ENCODE measurements around a stretch of chr4.

GRCh38 chr4:76238185-76238564 lies 13.3 kb upstream of the FAM47E start:
- PRO-cap = no peak
- RAMPAGE, long total RNA = no peak

- PRO-cap = no peak
- RAMPAGE, long total RNA = no peak
These were observed 60.0 kb downstream of the SHROOM3 start for GRCh38 chr4:76494895-76495637.

- PRO-cap = no peak
- RAMPAGE, long total RNA = no peak
These were observed 153.2 kb downstream of the SHROOM3 start for GRCh38 chr4:76587963-76588879.

DNA sequence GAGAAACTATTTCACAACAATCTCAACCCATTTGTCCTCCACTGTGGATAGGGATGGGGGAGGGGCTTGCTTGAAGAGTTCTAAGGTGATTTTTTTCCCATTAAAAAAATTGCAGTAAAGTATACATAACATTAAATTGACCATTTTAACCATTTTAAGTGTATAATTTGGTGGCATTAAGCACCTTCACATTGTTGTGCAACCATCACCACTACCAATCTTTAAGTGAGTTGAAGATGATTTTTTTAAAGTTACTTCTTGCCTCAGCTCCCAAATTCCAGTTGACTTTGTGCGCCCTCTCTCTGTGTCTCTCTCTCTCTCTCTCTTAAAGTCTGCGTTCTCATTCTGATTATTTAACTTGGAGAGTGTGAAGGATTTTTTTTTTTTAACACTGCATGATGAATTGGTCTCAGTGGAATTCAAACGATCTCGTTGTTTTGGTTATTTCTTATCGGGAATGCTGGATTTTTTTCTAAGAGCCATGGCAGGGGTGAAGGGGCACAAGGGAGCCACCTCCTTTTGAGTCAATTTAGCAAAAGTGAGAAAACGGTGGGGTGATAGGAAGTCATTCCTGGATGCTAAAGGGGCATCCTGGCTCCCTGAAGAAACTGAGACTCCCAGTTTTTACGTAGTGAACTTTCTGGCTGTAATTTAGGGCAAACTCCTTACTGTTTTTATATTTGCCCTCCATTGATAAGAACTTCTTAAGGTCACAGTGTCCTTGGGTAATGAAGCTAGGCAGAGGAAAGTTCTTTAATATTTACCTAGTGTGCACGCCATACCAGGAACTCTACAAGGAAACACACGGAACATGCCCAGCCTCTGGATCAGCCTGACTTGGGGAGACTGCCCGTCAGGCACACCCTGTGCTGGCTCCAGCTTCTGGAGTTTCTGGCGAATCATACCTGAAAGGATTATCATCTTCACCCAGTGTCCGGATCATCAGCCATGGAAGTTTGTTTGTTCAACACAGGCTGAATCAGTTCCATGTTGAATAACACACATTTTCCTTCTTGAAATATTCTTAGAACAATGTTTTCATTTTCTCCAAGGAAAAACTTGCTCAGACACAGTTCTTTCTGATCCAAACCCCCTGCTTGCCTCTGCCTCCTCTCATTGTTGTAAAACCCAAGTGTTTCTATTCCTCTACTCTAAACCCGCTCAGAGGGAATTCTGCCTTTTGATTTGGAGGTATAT lies 176.3 kb downstream of the SHROOM3 start:
- PRO-cap = no peak
- RAMPAGE, long total RNA = no peak

- PRO-cap = no peak
- RAMPAGE, long total RNA = no peak
These were observed 228.8 kb downstream of the SHROOM3 start for GRCh38 chr4:76663684-76664350.

- PRO-cap = no peak
- RAMPAGE, long total RNA = no peak
These were observed 158.6 kb downstream of the SOWAHB start for GRCh38 chr4:76739031-76740156.

DNA sequence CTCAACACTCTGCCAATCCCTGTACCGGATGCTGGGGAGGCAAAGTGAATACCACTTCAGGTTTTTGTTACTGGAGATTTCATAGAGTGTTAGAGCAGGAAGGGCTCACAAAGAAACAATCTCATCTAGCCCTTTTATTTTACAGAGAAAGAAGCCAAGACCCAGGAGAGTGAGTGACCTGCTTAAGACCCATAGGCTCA lies 24.7 kb downstream of the SEPTIN11 start:
- PRO-cap = no peak
- RAMPAGE, long total RNA = no peak

GRCh38 chr4:77030626-77031040 lies 45.2 kb downstream of the CCNI start:
- PRO-cap = no peak
- RAMPAGE, long total RNA = no peak

GRCh38 chr4:77054959-77055390 lies 20.8 kb downstream of the CCNI start:
- PRO-cap = no peak
- RAMPAGE, long total RNA = no peak

DNA sequence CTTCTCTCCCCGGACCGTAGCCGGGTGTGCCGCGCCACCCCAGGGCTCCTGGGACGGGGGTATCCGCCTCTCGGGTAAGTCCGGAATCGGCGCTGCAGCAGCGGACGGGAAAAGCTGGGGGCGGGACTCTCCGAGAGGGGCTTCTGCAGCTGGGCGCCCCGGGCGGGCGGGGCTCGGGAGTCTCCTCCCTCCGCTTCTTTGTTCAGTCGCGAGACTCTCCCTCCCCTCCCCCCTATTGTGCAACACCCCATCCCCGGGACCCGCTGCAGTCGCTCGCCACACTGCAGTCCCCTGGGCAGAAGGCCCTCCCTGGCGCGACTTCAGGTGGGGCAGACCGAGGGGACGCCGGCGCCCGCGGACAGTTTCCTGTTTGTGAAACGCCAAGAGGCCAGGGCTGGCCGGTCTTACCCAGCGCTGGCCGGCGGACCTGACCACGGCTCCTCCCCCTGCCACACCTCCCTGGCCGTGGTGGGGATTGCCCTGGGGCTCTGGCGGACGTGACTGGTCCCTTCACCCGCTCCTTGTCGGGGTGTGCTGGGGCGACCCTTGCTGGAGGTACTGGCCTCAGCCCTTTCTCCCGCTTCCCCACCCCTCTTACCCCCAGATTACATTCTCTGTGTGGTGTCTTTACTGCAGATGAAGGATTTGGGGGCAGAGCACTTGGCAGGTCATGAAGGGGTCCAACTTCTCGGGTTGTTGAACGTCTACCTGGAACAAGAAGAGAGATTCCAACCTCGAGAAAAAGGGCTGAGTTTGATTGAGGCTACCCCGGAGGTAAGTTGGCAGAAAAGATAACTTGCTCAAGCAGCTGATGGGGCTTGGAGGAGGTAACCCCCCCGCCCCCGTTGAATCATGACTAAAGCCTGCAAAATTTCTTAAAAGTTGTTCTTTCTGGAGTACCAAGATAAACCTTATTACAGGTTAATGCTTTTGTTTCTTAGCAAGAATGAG lies 1.2 kb downstream of the CCNG2 start:
- PRO-cap = no peak
- RAMPAGE, long total RNA = no peak

- PRO-cap = no peak
- RAMPAGE, long total RNA = no peak
These were observed 13.8 kb downstream of the CXCL13 start for GRCh38 chr4:77619506-77619805.

- PRO-cap = no peak
- RAMPAGE, long total RNA = no peak
These were observed 421 bp upstream of the ANXA3 start for GRCh38 chr4:78551189-78551508.

- PRO-cap = no peak
- RAMPAGE, long total RNA = no peak
These were observed 58.9 kb downstream of the ANXA3 start for GRCh38 chr4:78610411-78610864.

GRCh38 chr4:78622300-78623035 lies 70.9 kb downstream of the ANXA3 start:
- PRO-cap = no peak
- RAMPAGE, long total RNA = no peak

DNA sequence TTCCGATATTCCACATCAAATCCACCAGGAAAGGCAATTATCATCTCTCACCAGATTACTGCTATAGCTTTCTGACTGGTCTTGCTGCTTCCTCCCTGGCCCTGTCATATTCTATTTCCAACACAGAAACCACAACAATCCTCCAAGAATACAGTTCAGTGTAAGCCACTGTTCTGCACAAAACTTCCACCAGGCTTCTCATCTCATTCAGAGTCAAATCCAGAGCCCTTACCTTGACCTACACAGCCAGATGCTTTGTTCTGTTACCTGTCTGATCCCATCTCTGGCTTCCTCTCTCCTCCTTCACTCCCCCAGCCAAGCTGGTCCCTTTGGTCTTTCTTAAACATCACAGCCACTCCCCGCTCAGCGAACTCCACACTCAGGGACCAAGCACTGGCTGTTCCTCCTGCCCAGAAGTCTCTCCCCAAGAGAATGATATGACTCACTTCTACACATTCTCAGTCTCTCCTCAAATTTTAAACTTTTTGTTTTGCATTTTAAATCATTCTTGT lies 84.8 kb upstream of the BMP2K start:
- PRO-cap = no peak
- RAMPAGE, long total RNA = no peak

DNA sequence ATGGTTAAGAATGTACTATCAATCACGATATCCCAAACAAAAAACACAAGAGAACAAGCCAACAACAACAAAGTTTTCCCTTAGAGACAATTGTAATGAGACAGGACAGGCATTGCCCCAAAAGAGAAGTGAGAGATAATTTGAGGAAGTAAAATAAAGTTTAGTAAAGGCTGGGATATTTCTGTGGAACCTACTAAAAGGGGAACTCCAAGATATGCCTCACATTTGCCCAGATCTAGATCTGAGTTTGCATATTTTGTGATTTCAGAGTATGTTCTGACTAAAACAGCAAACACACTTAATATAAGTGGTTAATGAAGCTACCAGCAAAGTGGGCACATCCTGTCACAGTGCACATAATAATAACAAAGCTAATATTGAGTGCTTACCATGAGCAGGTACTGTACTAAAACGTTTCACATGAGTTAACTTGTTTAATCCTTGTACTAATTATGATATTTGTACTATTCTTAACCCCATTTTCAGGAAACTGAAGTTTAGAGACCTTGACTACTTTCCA lies 26.1 kb upstream of the BMP2K start:
- PRO-cap = no peak
- RAMPAGE, long total RNA = no peak

- PRO-cap = no peak
- RAMPAGE, long total RNA = no peak
These were observed 57.4 kb downstream of the BMP2K start for GRCh38 chr4:78833294-78834198.

DNA sequence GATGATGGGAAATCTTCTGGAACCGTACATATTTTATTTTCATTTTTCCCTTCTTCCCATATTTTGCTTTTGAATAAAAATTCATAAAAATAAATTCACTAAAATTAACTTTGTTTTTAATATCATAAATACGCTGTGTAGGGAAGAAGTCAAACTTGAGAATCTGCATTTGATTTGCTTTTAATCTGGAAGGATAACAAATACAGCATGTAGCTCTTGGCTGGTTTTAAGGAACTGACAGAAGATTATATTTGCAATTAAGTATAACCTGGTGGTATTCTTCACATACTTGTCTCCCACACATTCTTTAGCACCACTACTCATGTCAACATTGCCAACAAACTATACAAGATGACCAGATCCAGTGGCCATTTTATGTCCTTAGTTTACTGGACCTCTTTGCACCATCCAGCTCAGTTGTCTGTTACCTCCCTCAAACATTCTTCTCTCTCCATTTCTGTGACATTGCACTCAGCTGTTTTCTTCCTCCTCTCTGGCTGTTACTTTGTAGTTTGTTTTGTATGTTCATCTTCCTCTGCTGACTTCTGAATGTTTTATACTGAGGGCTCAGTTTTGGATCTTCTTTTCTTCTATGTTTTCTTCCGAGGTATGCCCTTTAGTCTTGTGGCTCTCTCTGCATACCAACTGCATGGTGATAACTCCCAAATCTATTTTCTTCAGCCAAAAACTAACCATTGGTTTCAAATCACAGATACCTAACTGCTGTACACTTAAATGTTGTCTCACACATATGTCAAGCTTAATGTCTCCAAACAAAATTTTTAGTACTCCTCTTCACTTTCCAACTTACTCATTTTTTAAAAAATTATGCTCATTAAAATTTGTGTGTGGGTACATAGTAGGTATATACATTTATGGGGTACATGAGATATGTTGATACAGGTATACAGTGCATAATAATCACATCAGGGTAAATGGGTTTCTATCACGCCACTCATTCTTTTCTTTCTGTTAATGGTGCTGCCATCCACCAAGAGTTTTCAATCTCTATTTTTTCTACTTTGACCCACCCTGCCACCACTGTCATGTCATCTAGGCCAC lies 31.0 kb downstream of the PAQR3 start:
- PRO-cap = no peak
- RAMPAGE, long total RNA = no peak

GRCh38 chr4:79905805-79906338 lies 167.2 kb downstream of the ANTXR2 start:
- PRO-cap = no peak
- RAMPAGE, long total RNA = no peak

- PRO-cap = no peak
- RAMPAGE, long total RNA = no peak
These were observed 15.1 kb downstream of the ANTXR2 start for GRCh38 chr4:80057815-80058479.